Skeletal muscle cell (primary cell): ENCODE results near the genes LPAR5, PIANP and ACSM4.

DNA sequence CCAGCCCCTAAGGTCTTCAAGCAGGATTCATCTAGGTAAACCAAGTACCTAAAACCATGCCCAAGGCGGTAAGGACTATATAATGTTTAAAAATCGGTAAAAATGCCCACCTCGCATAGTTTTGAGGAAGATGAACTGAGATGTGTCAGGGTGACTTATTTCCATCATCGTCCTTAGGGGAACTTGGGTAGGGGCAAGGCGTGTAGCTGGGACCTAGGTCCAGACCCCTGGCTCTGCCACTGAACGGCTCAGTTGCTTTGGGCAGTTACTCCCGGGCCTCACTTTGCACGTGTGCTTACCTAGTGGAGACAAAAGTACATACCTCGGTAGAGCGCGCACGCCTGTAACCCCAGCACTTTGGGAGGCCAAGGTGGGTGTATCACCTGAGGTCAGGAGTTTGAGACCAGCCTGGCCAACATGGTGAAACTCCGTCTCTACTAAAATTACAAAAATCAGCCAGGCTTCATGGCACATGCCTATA lies 4.6 kb downstream of the GAPDH start:
- RRBS = no CpG with 5 or more reads among the region's 13 CpGs

DNA sequence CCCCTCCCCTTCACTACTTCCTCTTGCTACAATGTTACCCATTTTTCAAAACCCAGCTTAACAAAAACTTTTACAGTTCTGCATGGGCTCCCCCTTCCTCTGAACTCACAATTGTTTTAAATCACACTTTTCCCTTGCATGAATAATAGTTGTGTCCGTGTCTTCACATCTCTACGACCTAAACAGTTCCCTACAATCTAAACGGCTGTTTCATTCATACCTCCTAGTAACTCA lies 705 bp downstream of the NOP2 start:
- RRBS = no CpG with 5 or more reads among the region's 3 CpGs

DNA sequence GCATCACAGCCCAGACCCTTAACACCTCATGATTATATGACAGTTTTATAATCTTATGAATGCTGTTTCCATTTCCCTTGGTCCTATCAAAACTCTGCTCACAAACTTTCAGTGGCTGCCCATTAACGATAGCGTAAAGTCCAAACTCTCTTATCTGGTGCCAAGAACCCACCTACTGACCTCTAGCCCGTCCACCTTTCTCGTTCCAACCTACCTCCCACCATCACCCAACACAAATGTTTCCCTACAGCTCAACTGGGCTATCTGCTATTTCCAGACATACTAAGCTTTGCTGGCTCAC lies 7.5 kb upstream of the NOP2 start:
- RRBS = no CpG with 5 or more reads among the region's 4 CpGs

- RRBS = no CpG with 5 or more reads among the region's 5 CpGs
These were observed 5.3 kb downstream of the CHD4 start for GRCh38 chr12:6601860-6602287.

DNA sequence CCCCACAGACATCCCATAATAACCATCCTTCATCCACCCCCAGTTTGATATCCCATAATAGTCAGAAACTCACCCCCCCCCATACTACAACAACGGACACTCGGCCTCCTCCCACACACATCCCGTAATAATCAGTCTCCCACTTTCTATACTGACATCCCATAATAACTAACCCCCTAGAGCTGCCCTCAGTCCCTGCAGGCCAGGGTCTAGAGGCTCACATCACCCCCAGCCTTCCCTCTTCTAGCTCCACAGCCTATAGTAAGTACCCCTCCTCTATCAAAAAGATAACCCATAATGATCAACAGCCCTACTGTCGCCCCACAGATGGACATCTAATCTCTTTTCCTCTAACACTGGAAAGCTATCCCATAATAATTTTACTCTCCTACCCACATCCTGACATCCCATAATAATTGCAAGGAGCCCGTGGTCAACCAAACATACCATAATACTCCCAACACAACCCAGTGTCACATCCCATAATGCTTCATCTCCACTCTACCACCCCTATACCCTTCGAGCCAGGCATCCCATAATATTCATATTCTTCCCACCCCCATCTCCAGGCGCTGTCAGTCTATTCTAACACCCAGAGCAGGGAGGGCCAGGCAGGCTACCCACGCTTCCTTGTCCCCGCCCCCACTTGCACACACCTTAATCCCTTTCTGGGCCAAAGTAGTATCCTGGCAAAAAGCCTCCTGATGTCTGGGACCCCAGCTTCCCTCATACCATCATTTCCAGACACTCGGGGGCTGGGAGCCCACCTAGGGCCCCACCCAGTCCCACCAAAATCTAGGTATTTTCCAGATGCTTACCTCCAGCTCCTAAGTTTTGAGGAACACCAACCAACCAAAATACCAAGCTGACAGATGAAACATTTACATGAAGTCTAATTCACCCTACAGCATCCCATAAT lies 1.1 kb upstream of the CHD4 start:
- RRBS = no CpG with 5 or more reads among the region's 10 CpGs

DNA sequence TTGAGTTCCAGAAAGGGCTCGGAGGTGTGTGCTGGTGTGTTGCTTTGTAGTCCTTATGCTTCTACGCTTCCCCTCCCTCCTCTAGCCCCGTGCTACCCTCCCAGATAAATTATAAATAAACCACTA lies 4.7 kb upstream of the CHD4 start:
- RRBS = no CpG with 5 or more reads among the region's 3 CpGs

- RRBS = no CpG with 5 or more reads among the region's 19 CpGs
These were observed at the start of gene LPAR5 for GRCh38 chr12:6635837-6636671. TSS of gene LPAR5 (minus strand) at chr12:6635959.

- RRBS = 1% methylated on average over 9 of the region's 69 CpGs
These were observed 681 bp downstream of the PIANP start for GRCh38 chr12:6699664-6700603.

GRCh38 chr12:6700604-6701350 lies at the start of gene PIANP:
TSS of gene PIANP (minus strand) at chr12:6700815.
- RRBS = 15% methylated on average over 3 of the region's 59 CpGs

DNA sequence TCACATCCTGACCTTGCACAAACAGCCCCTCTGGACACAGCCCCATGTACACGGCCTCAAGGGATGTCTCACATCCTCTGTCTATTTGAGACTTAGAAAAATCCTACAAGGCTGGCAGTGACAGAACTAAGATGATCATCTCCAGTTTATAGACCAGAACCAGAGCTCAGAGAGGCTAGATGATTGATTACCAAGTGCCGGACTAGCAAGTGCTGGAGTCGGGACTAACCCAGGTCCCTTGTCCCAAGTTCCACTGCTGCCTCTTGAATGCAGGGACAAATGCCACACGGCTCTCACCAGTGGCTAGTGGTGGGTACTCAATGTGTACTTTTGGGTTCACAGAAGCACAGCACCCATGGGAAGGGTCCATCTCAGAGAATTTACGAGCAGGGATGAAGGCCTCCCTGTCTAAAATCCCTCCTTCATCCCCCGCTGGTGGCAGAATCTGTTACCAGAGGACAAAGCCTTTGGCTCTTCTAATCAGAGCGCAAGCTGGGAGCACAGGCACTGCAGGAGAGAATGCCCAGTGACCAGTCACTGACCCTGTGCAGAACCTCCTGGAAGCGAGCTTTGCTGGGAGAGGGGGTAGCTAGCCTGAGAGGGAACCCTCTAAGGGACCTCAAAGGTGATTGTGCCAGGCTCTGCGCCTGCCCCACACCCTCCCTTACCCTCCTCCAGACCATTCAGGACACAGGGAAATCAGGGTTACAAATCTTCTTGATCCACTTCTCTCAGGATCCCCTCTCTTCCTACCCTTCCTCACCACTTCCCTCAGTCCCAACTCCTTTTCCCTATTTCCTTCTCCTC lies 1.6 kb upstream of the GPR162 start:
- RRBS = no CpG with 5 or more reads among the region's 9 CpGs

- RRBS = no CpG with 5 or more reads among the region's 18 CpGs
These were observed 423 bp downstream of the CDCA3 start for GRCh38 chr12:6850535-6851190.

GRCh38 chr12:6865937-6866468 lies 1.3 kb upstream of the TPI1 start:
- RRBS = no CpG with 5 or more reads among the region's 15 CpGs

DNA sequence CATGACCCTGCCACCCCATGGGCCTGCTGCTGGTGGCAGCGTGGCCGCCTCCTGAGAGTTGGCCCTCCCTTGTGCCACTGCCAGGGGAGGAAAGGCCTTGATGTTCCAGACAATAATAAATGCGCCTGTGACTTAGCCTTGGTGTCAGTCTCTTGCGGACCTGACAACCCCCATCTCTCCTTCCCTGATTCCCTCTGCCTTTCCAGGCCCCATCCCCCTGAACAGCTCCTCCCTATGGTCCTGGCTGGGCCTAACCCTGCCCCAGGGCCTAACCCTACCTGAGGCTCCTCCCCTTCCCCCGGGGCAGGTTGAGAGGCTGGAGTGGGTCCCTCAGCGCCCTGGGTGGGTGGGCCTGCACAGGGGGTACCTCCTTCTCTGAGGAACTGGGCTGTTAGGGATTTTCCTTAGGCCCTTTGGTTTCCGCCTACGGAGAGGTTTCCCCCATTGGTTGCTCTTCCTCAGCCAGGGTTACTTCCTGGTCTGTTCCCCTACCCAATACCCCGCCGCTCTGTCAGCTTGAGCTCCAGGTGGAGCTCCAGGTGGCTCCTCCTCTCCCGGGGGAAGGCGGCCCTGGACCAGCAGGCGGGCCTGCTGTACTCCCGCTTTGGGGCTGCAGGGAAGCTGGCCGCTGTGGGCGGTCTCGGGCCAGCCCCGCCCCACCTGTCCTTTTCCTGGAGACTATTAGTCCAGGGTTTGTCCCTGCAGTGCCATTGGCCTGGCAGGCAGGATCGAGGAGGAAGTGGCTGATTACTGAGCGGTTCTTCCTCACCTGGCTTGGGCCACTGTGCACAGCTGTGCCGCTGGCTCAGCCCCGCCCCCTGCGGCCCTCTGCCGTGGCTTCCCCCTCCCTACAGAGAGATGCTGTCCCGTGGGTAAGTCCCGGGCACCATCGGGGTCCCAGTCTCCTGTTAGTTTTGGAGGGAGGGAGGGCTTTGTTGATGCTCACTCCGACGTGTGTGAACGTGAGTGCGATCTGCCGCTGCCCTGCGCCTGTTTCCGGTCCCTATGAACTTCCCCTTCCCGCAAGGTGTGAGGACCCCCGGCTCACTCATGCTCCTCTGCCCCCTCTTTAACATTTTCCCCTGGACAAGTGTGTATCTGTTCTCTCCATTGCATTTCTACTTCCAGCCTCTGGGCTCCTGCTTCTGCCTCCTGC lies 2.4 kb downstream of the C12orf57 start:
- RRBS = 50% methylated on average over 2 of the region's 36 CpGs

DNA sequence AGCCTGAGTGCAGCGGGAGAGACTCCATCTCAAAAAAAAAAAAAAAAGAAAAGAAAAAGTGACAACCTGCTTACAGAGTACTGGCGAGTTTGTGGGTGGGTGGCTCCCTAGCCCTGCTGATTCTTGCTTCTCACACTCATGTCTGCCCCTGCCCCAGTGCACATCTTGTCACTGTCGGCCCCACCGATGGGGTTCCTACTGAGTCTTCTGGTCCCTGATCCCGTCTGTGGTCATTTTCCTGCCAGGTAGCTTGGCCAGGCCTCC lies 2.3 kb upstream of the PTPN6 start:
- RRBS = no CpG with 5 or more reads among the region's 5 CpGs

GRCh38 chr12:6950929-6951153 lies 315 bp upstream of the PTPN6 start:
- RRBS = no CpG with 5 or more reads among the region's 11 CpGs

- RRBS = no CpG with 5 or more reads among the region's 13 CpGs
These were observed 8.3 kb downstream of the PHB2 start for GRCh38 chr12:6962132-6962531.

DNA sequence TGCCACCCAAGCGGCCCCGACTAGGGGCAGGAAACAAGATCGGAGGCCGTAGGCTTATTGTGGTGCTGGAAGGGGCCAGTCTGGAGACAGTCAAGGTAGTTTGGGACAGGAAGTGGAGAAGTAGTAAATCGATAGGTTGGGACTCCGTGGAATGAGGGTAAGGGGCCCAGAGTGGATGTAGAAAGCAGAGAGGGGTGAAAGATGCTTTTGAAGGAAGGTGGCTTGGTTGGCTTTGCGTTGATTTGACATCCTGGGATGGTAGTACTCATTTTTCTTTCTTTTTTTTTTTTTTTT lies 231 bp downstream of the EMG1 start:
- RRBS = no CpG with 5 or more reads among the region's 7 CpGs

- RRBS = no CpG with 5 or more reads among the region's 15 CpGs
These were observed 9.5 kb downstream of the C1S start for GRCh38 chr12:7069762-7070628.

GRCh38 chr12:7162712-7163256 lies 26.7 kb upstream of the PEX5 start:
- RRBS = no CpG with 5 or more reads among the region's 23 CpGs

- RRBS = no CpG with 5 or more reads among the region's 3 CpGs
These were observed at the start of gene ACSM4 for GRCh38 chr12:7303775-7304164. TSS of gene ACSM4 (plus strand) at chr12:7304072.